Jurkat, Clone E6-1 (cell line): ENCODE results near the gene SHISAL2B.

- RRBS: no CpG with 5 or more reads among the region's 4 CpGs
Observed at GRCh38 chr5:64213976-64214627, 48.5 kb downstream of the RNF180 start.

DNA sequence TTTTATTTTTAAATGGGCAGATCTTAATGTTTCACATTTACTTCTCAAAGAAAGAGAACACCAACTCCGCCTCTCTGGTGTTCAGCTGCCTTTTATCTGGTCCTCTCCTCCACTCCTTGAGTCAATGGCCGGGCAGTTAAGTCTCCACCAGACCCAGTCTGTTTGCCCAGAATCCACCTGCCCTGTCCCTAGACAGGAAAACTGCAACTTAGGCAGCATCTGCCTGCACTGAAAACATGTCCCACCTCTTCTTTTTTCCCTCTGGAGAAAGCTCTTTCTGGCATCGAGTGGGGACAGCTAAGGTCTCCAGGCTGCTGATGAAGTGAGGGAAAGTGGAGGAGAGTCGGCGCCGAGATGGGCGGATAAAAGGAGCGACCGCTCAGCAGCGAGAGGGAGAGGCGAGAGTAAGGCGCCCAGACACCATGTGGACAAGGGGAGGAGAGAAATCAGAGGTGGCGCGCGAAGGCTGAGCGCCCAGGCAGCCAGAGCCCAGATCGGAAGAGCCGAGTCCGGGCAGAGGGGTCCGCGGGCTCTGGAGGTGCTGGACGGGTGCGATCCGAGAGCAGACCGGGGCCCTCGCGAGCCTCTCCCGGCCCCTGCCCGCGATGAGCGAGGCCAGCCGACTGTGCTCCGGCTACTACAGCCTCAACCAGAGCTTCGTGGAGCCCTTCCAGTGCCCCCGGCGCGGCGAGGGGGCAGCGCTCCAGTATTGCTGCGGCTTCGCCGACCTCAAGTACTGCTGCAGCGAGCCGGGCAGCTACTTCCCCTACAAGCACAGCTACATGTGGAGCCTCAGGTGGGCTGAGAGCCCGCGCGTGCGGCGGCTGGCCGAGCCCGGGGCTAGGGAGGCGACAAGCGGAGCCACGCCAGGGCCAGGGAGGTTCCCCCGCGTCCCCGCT, at the start of gene SHISAL2B:
Gene SHISAL2B, plus strand, starts transcription at position 485 of the 899 bp plus-strand sequence.
- RRBS: 75% methylated on average over 30 of the region's 57 CpGs

GRCh38 chr5:64766884-64767927, 1.3 kb downstream of the SREK1IP1 start:
- RRBS: no CpG with 5 or more reads among the region's 8 CpGs

- RRBS: no CpG with 5 or more reads among the region's 1 CpG
Observed at GRCh38 chr5:65027280-65027591, 258.5 kb downstream of the CWC27 start.

DNA sequence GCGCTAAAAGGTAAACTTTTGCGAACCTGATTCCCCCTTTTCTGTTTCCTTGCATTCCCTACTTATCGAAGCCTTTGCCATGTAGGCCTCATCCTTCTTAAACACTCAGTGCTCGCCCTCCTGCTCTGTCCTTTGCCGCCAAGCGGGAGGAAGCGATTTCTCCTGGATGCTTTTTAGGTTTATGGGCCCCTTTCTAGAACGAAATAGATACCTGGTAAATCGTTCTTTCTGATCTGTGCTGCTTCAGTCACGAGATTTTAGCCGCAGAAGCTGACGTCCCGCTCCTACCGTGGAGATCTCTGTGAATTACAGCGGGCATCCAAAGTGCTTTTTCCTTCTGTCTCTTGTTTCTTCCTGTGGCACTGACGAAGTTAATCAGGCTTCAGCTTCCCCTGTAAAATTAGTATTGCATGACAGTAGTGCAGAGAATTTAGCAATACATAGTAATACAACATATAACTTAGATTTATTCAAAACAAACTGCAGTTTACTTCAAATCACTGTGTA, 323 bp downstream of the SHLD3 start:
- RRBS: no CpG with 5 or more reads among the region's 16 CpGs

DNA sequence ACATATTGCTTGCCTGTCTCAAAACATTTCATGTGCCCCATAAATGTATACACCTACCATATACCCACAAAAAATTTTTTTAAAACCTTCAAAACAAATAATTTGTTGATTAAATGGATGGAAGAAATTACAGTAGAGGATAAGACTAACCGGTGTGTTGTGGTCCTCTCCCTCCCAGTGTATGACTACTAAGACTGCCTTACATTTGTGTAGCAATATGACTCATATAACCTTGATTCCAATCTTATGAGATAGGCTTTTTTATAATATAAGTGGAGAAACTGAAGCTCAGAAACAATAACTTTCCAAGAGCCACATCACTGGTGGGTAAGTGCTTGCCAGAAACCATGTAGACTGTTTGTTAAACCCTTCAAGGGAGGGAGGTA, 47.5 kb downstream of the NLN start:
- RRBS: no CpG with 5 or more reads among the region's 1 CpG

DNA sequence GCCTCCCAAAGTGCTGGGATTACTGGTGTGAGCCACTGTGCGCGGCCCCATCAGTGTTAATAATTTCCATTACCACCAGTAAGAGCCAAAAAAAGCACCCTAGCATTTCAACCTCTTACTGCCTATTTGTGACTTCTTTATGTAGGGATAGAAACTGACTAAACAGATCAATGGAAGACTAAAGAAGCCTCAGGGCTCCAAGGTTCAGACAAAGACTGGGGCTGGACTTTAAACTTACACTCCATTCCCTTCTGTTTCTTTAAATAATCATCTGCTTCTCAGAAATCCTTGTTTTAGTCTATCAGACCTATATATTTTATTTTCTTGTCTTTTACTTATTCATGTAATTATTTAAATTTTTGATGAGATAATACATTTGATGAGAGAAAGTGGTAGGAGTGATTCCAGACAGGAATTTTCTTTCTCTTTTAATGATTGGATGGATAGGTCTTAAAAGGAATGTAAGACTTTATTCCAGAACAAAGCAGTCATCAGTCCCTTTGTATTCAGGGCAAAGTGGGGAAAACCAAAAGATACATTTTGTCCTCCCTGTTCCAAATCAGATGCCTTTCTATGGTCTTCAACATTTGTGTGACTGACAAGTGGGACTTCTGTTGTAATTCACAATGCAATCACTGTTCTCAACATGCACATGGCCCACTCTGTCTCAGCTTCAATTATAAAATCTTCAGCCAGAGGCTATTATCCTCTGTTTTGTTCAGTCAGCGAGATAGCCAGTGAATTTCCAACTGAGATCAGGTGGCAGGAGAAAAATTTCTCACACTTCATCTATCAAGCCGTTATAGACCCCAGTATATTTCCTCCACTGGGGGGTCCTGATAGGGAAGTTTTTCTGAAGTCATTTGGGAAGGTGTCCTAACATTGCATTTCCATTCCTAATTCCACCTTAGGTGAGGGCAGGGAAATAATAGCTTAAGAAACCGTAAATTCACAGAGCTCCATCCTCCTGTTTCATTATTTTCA, 95.6 kb upstream of the ERBIN start:
- RRBS: no CpG with 5 or more reads among the region's 5 CpGs

DNA sequence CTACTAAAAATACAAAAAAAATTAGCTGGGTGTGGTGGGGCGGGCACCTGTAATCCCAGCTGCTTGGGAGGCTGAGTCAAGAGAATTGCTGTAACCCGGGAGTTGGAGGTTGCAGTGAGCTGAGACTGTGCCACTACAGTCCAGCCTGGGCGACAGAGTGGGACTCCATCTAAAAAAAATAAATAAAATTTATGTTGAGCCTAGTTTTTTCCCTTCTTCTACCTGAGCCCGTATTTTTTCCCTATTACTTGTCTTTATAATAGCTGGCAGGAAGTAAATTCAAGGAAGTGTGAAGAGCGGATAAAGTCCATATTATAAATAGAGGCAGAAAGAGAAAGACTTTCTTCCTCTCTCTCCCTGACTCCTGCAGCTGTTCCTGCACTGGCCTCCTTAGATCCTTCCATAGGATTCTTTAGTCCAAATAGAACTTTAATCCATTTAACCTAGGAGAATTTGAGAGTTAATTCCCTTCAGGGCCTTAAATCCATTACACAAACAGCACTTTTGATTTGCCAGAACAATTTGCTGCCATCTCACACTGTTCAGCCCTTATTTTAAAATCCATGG, 10.3 kb upstream of the ERBIN start:
- RRBS: no CpG with 5 or more reads among the region's 5 CpGs

DNA sequence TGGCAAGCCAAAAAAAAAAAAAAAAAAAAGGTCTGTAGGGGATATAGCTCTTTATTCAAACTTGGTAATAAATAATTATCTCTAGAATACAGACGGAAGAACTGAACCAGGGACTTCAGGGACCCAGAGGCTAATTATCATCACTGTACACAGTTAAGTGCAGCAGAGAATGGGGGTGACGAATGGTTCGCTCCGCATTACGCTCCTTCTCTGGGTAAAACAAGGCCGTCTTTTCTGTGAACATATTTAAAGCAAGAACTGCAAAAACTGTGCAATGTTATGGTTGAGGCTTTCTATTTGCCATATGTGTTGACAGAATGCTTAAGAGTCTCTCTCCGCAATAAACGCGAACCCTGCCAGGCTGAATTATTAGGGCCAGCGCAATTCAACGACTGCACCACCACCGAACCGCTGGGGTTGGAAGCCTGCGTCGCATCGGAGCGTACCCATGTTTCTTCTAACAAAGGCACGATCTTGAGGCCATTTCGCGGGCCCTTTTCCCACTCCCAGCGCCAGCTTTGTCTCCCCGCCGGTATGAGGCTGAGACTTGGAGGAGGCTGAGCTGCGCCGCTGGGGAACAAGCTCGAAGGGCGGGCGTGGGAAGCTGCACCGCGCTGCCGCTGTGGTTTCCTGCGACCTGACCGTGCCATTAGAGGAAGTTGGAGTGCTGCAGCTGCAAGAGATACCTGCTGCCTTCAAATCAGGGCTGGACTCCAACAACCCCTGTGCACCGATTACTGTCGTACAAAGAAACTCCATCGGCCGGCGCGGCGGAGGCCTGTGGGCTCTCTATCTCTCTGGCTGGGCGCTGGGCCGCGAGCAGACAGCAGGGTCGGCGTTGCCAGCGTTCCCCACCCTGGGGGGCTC, 1.5 kb upstream of the ERBIN start:
- RRBS: 4% methylated on average over 4 of the region's 46 CpGs

- RRBS: no CpG with 5 or more reads among the region's 3 CpGs
Observed at GRCh38 chr5:66083889-66084263, 60.2 kb upstream of the SREK1 start.

DNA sequence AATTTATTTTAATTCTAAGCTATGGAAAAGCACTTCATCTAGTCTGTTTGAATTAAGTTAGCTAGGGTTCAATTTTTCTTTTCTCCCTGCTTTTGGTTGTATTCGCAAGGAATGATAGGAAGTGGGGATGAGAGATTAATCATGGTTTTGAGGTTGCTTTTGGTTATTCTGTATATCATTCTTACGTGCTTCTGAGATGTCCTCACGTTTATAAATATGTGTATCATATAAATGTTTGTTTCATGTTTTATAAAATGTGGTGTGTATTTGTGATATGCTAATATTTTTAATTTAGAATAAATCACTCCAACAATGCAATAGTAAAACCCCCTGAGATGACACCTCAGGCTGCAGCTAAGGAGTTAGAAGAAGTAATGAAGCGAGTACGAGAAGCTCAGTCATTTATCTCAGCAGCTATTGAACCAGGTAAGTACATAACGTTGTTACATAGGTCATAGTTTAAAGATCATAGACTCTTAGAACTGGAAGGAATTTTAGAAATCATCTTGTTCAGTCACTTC, 19.5 kb downstream of the SREK1 start:
- RRBS: no CpG with 5 or more reads among the region's 6 CpGs

GRCh38 chr5:66554117-66554579, 42.0 kb upstream of the MAST4 start:
- RRBS: no CpG with 5 or more reads among the region's 5 CpGs

GRCh38 chr5:66981999-66982393, 214.6 kb downstream of the CD180 start:
- RRBS: no CpG with 5 or more reads among the region's 4 CpGs

- RRBS: no CpG with 5 or more reads among the region's 6 CpGs
Observed at GRCh38 chr5:67490573-67490805, 293.9 kb upstream of the CD180 start.

- RRBS: no CpG with 5 or more reads among the region's 1 CpG
Observed at GRCh38 chr5:67699409-67700046, 502.9 kb upstream of the CD180 start.

GRCh38 chr5:67800106-67800489, 415.5 kb upstream of the PIK3R1 start:
- RRBS: no CpG with 5 or more reads among the region's 1 CpG

DNA sequence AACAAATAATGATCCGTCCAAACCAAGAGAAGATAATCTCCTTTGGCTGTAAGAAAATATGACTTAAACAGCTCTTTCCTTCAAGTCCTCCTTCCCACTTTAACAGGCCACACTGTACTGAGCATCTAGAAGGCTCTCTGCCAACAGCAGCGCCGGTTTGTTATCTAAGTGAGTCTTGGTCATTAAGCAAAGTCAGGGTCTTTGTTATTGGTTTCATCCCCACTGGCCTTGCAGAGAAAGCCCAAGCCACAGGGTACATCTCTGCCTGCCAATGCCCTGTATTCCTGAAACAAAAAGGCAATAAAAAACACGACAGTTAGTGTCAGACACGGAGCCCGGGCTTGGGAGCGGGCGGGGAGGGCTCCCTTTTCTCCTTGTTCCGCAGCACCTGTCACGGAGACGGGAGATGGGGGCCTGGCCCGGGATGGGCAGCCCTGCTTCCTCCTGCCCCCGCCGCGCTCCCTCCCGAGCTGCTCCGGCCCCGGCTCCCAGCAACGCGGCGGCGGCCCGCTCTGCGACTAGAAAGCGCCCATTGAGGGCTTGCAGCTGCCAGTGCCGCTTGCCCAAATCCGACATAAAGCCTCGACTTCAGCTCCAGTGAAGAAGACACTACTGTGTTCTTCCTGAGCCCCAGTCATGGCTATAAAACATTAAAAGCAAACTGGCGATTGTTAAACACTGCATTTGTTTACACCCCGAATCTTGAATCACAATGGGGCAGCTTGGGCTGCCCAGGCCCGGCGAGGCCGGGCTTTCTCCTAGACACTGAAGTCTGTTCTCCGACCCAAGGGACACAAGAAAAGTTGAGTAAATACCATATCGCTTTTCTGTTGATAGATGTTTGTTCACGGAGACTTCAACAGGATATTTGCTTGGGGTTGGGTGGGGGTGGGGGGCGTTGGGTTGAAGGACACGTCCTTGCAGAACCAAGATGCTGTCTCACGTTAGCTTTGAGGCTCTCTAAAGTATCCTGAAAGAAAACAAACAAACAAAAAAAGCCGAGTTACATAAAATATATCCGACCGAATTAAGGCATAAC, 28.0 kb upstream of the PIK3R1 start:
- RRBS: 86% methylated on average over 11 of the region's 42 CpGs

DNA sequence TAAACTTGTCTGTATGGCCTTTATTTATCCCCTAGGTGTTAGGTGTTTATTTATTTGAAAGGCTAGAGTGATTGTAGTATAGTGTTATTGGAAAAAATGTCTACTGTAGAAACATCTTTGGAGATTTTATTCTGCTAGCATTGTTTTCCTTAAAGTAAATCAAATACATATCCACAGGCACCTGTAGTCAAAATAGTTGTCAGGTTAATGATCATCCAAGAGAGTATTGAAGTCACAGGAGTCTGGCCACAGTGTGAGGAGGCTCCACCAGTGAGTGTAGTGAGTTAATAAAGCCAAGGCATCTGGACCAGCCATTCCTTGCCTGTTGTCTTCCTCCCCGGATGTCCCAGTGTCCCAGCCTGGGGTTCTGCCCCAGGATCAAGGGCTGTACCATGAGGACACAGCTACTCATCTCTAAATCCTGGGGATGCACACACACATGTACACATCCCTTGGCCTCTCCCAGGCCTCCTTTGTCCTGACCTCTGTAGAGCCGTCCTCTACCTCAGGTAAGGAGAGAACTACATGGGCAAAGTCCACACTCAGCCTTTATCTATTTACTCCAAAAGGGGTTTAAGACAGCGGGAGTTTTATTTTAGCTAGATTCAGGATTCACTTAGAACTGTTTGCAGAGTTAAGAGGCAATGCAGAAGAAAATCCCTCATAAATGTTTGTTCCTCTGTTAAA, 3.7 kb downstream of the PIK3R1 start:
- RRBS: no CpG with 5 or more reads among the region's 3 CpGs

- RRBS: no CpG with 5 or more reads among the region's 1 CpG
Observed at GRCh38 chr5:68404956-68405504, 189.5 kb downstream of the PIK3R1 start.

DNA sequence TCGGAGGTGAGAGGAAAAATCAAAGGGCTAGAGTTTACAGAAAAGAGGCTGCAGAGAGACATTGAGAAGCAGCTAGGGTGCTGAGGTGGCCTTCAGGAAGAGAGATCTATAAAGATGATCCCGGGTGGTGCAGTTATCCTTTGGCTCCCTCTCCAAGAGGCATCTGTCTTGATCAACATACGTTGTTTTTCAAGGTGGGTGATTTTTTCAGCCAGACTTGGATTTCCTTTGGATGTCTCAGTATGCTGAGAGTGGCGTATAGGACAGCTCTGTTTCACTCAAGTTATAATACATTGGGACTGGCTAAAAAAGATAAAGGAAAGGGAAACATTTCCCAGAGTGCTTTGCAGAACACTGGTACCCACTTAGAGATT, 67.2 kb upstream of the SLC30A5 start:
- RRBS: no CpG with 5 or more reads among the region's 4 CpGs